Colonic mucosa (tissue), 1 donor: ENCODE measurements around a stretch of chr10.

DNA sequence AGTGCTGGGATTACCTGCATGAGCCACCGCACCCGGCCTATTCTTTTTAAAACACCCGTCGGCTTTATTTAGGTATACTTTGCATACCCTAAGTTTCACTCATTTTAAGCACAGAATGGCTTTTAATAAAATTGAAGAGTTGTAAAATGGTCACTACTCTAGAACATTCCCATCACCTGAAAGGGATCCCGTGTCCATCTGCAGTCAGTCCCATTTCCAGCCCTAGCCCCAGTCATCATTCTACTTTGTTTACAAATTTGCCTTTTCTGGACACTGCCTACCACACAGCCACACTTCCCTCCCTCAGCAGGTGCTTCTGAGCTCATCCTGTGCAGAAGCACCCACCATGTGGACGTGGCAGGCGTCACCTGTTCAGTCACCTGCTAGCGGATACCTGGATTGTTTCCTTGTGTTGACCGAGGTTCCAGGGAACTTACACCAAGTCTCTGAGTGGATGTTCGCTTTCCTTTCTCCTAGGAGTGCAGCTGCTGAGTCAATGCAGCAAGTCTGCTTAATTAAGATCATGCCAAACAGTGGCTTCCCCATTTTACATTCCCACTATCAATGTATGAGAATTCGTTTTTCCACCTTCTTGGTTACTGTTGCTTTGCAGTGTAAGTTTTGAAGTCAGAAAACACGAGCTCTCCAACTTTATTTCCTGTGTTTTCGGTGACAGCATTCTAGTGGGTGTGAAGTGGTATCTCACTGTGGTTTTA, 198.1 kb downstream of the ZMYND11 start:
- PRO-cap = no peak

DNA sequence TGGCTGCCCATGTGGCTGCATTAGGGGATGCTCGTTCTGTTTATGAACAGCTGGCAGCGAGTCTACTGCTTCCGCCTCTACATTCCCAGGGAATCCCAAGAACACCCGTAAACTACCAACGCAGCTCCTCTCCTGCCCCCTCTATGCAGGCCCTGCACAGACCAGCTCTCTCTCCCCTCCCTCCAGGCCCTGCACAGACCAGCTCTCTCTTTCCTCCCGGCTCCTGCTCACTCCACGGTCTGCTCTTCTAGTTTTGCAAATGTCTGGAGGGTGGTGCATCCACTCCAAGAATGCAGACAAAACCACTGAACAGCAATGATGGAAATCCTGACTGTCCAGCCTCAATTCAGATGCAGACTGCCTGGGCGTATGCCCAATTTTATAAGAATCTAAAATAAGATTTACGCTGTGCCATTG, 234.5 kb downstream of the ZMYND11 start:
- PRO-cap = no peak

DNA sequence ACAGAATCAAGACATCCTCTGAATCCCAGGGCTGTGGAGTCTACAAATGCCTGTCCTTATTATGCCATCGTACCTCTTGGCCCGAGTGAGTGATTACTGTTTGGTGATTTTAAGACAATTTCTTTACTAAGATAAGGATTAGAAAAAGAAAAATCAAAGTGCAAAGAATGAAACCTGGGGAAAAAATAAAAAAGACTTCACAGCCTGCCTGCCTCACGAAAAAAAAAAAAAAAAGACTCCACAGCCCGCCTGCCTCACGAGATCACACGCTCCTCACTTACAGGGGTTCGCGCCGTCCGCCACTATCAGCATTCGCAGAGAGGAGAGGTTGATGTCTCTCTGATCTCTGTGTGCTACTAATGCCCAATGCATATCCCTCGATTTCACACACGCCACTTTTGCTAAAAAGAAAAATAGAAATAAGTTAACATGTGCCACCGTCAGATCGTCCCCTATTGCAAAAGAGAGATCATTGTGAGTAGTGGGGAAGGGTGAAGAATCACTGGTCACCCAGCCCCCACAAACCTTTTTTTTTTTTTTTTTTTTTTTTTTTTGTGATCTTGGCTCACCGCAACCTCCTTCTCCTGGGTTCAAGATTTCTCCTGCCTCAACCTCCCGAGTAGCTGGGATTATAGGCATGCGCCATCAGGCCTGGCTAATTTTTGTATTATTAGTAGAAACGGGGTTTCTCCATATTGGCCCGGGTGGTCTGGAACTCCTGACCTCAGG, 248.7 kb downstream of the ZMYND11 start:
- PRO-cap = no peak

DNA sequence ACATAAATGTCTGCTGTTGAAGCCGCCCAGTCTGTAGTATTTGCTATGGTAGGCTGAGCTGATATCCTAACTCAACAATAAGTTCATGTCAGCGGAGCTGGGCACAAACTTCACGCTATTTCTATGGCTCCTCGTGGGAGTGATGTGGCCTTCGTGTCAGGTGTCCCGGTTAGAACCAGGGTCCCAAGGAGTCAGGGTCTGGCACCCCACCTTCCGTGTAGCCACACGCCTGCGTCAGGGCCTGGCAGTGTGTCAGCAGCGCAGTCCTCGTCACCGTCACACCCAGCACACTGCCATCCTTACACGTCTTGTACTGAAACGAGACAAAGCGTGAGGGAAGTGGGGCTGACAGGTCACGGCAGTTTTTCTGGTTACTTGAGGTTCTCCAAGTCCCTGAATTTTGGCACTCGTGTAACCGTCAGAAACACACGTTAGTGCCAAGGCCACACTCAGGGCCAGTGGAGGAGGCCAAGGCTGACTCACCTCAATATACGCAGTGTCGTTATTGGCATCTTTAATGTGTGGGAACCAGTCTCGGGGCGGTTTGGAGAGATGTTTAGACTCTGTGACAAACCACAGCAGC, 254.6 kb downstream of the ZMYND11 start:
- PRO-cap = no peak

GRCh38 chr10:420553-421155, 268.8 kb downstream of the DIP2C start:
- PRO-cap = no peak

DNA sequence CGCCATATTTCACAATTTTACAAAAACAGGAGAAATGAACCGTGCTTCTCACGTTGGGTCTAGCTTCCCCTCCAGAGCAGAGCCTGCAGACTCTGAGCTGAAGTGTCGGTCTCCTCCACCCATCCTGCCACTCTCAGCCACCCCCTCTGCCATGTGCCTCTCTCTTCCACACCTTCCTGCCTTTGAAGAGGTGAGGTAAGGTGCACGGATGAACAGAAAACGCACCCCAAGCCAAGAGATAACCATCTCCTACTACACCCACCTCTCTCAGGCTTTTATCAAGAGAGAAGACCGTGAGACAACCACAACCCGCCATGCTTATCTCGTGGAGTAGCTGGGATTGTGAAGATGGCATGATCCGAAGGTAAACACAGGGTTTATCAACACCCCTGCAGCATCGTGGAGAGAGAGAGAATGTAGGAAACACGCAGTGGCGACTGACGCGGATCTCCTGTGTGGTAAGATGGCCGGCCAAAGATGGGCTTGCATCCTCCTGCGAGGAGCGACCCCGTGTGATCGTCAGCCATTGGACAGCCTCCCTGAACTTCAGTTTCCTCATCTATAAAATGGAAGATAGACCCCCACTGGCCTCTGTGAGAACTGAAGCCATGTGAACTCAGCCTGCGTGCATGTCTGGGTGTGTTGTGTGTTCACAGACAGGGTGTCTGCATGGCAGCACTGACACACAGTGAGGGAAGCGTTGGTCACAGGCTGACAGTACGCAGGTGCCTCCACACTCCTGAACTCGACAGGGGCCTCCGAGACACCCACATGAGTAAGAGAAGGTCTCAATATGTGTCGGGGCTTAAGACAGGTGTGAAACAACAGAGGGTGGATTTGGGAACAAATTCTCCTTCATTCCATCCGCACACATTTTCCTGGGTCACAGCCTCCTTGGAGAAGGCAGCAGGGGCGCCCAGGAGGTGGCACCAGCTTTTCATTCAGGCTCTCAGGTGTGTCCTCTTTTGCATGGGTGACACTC, 218.9 kb downstream of the DIP2C start:
- PRO-cap = no peak

DNA sequence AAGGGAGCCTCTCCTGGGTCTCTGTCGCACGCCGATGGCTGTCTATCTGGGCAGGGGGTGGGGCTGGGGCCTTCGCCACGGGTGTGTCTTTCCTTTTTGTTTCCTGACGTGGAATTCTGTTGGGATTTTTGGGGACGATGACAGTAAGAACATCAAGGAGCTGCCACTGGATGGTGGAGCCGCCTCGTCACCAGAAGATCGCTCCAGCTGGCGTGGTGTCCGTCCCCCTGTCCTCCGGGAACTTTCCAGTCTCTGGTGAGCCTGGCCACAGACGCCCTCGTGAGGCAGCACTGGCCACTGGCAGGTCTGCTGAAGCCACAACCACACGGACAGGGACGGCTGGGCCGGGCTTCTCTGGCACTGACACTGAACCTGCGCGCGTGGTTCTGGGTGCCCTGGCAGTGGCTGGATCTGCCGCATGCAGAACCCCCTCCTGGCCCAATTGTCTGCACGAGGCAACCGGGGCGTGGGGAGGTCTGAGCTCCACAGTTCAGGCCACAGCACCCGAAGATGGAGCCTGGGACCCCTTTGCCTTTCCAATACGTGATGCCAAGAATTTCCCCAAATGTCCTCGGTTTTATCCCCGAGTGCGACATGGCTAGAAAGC, 100.0 kb upstream of the DIP2C start:
- PRO-cap = no peak

DNA sequence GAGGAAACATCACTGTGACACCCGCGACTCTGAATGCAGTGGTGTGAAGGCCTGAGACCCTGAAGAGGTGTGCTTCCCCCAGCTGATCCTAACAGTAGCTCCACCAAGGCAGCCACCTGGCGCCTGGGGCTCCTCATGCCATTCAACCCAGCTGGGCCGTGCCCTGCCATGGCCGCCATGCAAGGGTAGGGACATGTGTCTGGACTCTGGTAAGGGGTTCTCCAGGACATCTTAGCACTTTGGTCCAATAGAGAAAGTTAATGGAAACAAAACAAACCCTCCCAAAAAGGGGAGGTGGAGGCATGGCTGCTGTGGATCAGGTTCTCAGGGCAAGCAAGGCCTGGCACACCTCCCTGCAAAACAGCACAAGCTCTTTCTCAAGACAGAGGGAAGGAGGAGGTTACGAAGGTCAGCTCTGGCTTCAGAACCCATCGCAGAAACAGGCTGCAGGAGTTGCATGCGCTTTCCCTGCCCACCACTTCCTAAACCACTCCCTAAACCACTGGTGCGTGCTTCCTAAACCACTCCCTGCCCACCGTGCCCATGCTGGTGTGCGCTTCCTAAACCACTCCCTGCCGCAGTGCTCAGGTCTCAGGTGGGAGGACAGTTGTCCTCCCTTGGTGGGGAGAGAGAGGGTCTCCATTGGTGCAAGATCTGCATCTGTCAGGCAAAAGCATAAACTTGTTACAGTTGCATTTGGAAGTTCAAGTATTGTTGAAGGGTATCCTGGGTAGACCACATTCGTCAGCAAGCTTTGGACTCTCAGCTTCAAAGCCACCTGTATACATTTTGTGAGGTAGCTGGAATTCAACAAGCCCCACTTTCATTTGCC, 108.6 kb downstream of the LARP4B start:
- PRO-cap = no peak

GRCh38 chr10:878940-879424, 52.5 kb downstream of the LARP4B start:
- PRO-cap = no peak

GRCh38 chr10:926409-926706, 5.1 kb downstream of the LARP4B start:
- PRO-cap = no peak

- PRO-cap = no peak
Observed at GRCh38 chr10:955781-956160, 24.3 kb upstream of the LARP4B start.

GRCh38 chr10:1074157-1075002, 18.2 kb downstream of the WDR37 start:
- PRO-cap = no peak

- PRO-cap = no peak
Observed at GRCh38 chr10:1200133-1200499, 143.9 kb downstream of the WDR37 start.

DNA sequence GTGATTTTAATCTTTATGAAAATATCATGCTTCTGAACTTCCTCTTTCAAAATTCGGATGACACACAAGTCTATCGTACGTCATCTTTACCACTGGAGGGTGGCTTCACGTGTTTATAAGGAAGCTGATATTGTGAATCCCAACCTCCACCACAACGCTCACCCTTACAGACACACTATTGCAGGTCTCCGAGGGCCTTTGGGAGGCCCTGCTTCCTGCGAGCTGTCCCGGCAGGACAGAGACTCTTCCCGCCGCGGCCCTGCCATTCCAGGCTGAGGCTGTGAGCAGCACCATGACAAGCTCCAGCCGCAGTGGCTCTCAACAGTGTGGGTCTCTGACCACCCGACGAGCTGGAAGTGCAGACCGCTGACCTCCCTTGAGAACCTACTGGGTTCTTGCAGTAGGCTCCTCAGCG, 303.3 kb downstream of the WDR37 start:
- PRO-cap = no peak

- PRO-cap = no peak
Observed at GRCh38 chr10:1454335-1455015, 282.9 kb downstream of the ADARB2 start.

- PRO-cap = no peak
Observed at GRCh38 chr10:1549402-1549812, 187.9 kb downstream of the ADARB2 start.

DNA sequence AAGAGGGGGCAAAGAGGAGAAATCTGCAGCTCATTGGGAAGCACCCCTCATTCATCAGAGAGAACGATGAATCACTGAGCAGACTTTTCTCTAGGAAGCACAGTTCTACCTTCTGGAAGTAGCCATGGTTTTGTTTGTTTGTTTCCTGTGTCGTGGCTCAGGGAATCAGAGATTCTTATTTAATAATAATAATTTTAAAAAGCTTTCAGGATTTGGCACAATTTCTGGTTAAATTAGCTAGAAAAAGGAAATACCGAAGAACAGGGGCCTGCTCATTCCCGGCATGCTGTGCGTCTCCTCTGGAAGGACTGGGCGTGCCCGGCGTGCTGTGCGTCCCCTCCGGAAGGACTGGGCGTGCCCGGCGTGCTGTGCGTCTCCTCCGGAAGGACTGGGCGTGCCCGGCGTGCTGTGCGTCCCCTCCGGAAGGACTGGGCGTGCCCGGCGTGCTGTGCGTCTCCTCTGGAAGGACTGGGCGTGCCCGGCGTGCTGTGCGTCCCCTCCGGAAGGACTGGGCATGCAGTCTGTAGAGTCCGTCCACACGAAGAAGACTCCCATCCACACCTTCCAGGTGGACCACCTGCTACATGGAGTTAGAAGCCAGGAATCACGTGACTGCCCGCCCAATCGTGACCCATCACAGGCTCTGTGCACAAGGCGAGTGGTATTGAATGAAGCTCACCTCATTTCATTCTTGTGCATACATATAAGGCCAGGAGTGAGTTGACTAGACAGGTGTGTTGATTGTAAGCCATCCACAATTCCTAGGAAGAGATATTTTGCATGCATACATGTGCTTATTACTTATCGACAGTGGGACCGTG, 577.7 kb upstream of the ADARB2 start:
- PRO-cap = no peak

DNA sequence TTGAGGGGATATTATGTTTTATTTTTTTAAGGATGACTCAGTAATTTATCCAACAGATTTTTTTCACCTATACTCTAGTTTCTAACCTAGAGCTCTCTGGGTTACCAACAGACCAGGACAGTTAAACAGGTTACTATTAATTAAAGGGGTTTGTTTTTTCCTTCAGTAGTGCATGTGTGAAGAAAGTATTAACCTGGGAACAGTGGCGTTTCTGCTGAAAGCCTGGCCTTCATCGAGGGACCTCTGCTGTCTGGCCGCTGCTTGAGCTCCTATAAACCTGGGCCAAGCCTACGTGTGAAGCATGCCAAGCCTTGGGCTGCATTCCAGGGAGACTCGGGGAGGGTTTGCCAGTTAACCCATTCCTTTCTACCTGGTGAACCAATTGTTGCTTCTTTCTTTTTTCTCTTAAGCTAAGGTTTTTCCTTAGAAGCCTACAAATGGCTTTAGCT, 23.5 kb downstream of the PFKP start:
- PRO-cap = no peak

DNA sequence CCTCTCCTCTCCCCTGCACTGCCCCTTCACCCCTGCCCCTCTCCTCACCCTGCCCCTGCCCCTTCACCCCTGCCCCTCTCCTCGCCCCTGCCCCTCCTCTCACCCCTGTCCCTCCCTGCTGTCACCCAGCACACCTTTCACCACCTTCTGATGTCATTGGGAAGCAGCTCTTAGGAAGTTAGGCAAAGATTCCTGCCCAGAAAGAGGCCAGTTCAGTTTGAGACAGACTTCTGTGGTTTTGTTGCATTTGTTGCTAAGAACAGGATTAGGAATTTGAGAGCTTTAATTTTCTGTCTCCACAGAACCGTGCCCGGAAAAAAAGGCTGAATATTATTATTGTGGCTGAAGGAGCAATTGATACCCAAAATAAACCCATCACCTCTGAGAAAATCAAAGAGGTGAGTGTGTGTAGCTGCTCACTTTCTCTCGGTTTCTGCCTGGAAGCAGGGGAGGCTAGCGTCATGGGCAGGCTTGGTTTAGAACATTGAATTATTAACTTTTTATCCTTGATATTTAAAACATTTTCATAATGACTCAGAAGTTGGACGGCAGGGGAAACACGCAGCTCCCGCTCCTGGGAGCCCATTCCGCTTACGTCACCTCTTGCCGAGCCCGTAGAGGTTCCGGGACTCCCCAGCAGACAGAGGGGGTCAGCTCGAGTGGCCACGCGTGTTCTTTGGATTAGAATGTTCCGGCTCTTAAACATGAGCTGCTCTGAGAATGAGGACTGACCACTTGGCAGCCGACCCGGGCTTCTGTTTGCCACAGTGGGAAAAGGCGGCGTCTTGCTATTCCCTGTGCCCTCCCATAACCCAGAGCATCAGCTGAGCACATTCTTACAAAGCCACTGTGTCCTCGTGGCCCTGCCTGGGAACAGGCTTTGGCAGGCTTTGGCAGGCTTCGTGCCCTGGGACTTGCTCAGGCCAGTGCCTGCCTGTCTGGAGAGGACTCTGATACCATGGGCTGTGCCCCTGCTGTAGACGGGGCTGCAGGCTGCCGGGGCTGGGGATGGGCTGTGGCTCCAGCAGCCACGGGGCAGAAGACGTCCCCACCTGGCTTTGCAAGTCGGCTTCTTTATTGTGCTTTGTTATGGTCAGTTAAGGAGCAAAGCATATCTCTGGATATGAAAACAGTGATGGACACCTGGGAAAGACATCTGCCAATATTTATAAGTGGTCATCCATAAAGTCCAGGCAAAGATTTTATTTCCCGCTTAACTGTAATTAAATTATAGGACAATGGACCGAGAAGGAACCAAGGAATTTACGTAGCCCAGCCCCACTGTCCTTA, 40.0 kb downstream of the PFKP start:
- PRO-cap = bidirectional peak, plus-strand start at position 639 of the sequence, minus-strand start at position 435 of the sequence

DNA sequence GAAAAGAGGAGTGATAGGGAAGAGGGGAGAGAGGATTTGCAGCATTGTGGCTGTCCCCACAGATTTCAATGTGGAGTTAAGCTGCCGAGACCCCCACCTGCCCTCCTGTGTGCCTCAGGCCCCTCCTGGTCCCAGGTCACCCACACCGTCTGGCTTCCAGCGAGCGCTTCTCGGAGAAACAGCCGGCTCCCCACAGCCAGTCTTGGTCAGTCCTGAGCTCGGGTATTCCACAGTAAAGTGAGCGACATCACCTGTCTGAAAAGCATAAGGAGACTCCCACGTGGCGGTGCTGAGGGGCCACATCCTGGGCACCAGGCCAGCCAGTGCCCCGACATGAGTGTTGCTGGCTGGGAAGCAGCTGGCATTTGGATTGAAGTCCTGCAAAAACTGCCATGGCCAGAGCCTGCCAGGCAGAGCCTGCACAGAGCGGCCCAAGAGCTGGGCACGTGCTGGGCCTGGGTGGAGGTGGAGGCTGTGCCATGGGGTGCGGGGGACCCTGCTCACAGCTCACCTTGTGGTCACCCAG, 49.1 kb downstream of the PITRM1 start:
- PRO-cap = no peak